Gastrocnemius medialis (tissue), 3 donors: ENCODE measurements around the genes SPAG17 and HAO2.

DNA sequence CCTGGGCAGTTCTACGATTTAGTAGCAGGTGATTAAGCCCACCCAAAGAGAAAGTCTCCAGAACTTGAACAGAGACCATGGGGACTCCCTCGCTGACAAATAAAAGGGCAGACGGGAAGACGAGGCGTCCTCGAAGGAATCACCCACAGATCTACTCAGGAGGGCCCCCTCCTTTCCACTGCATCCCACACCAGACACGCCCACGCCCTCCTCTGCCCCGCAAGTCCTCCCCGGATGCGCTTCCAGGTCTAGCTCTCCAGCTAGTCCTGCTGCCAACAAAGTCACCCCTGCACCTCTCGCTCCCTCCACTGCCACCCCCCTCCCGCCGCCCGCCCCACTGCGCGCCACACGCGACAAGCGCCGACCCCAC lies 328 bp downstream of the TRIM45 start:
- PRO-cap, result no peak
- RAMPAGE, long total RNA, 3 experiments, result no peak in any of the 3 experiments

GRCh38 chr1:117209008-117209619 lies 1.6 kb downstream of the VTCN1 start:
- PRO-cap, result no peak
- RAMPAGE, long total RNA, 3 experiments, result no peak in any of the 3 experiments

- PRO-cap, result no peak
- RAMPAGE, long total RNA, 3 experiments, result no peak in any of the 3 experiments
Measured at GRCh38 chr1:117209675-117210416, 881 bp downstream of the VTCN1 start.

GRCh38 chr1:117605030-117605872 lies 597 bp upstream of the TENT5C start:
- PRO-cap, result bidirectional peak, plus-strand start at chr1:117606053, minus-strand start at chr1:117605801
- RAMPAGE, long total RNA, 3 experiments, result no peak in any of the 3 experiments

GRCh38 chr1:117656055-117656931 lies 50.4 kb downstream of the TENT5C start:
- PRO-cap, result no peak
- RAMPAGE, long total RNA, 3 experiments, result no peak in any of the 3 experiments

DNA sequence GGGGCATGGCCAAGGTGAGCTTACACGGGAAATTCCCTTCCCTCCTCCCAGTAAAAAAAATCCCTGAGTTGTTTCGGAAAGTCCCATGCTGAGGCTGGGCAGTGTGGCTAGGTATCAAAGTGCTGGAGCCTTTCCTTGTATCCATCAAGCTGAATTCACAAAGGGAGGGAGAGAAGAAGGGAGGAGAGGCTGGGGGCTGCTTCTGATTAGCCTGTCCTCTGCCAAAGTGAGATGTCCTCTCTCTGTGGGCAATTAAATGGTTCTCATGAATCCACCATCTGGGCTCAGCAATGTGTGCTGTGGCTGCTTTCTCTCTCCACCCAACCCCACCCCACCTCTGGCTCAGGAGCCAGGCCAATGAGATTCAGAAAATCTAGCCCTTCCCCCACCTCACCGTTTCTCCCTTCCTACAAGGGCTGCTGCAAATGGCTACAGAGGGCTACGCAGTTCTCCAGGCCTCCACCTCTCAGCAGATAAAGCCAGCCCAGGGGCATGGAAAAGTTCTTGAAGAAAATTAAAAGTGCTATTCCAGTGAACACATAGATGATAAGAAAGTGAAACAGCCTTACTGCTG lies 154.6 kb downstream of the TENT5C start:
- PRO-cap, result no peak
- RAMPAGE, long total RNA, 3 experiments, result no peak in any of the 3 experiments

DNA sequence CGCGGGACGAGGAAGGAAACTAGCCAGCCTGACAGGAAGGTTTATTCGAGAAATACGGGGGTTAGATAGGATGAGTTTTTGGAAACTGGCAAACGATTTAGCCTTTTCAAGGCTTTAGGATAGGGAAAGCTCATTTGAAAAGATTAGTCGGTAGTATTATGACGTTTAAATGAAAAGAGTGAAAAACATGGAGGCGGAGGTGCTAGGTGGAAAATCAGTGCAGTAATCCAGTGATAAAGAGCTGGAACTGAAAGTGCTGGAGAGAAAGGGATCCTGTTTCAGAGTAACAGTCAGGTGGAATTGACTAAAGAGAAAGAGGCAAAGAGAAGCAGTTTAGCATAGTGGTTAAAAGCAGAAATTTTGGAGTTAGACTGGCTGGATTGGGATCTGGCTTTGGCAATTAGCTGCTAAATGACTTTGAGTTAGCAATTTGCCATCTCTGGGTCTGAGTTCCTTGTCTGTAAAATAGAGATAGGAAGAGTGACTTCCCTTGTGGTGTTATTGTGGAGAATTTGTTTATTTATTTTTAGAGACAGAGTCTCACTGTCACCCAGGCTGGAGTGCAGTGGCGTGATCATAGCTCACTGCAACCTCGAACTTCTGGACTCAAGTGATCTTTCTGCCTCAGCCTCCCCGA lies 1.0 kb downstream of the WDR3 start:
- PRO-cap, result no peak
- RAMPAGE, long total RNA, 3 experiments, result no peak in any of the 3 experiments

DNA sequence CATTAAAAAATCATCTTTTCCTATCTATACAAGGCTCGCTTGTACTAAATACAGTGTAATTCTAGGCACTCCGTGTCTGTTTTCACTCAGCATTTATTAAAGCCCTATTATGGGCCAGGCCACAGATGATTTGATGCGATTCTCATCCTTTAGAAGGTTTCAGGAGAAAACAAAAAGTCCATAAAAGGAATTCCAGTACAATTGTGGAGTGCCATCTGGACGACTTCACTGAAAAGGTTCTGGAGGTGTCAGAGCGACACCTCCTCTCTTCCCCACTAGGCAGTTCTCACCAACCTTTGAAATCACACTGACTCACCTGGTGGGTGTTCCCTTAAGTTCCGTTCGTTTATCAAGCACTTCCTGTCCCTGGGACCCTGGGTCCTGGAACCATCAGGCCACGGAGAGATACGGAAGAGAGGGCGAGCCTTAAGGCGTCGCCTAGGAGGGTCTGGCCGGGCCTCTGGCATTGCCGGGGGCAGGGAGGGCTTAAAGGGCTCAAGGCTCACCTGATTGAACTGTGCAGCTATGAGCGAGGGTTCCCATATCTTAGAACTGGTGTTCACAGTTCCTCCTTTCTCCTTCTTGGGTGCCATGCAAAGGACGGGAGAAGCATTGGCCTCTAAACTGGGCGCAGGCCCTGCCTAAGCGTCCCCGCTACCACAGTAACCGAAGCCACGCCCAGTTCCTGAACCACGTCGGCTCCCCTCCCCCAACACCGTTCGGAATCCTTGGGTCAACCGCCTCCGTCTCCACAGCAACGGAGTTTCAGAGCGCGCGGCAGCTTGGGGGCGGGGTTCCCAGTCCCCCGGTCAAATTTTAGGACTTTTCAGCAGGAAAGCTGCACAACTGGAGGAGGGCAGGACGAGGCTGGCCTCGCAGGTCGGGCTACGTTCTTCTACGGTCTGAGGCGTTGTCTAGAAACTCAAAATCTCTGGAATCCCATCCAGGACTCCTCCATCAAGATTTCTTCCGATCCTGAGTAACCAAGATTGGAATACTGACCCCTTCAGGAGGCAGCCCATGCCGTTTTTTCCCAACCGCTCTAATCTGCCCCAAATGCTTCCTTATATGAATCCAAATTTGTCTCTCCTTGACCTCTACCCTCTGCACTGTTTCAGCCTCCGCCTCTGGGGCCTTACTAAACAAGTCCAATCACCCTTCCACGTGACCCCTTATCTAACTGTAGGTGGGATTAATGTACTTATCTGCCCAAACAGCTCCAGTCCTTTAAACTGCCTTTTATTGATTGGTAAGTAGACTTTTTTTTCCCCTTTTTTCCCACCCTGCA lies at the start of gene SPAG17:
Gene SPAG17 (minus strand): TSS at position 664 of the 1,288 bp plus-strand sequence.
- PRO-cap, result no peak
- RAMPAGE, long total RNA, 3 experiments, result no peak in any of the 3 experiments

GRCh38 chr1:119326396-119326658 lies 42.3 kb upstream of the HAO2 start:
- PRO-cap, result no peak
- RAMPAGE, long total RNA, 3 experiments, result no peak in any of the 3 experiments

DNA sequence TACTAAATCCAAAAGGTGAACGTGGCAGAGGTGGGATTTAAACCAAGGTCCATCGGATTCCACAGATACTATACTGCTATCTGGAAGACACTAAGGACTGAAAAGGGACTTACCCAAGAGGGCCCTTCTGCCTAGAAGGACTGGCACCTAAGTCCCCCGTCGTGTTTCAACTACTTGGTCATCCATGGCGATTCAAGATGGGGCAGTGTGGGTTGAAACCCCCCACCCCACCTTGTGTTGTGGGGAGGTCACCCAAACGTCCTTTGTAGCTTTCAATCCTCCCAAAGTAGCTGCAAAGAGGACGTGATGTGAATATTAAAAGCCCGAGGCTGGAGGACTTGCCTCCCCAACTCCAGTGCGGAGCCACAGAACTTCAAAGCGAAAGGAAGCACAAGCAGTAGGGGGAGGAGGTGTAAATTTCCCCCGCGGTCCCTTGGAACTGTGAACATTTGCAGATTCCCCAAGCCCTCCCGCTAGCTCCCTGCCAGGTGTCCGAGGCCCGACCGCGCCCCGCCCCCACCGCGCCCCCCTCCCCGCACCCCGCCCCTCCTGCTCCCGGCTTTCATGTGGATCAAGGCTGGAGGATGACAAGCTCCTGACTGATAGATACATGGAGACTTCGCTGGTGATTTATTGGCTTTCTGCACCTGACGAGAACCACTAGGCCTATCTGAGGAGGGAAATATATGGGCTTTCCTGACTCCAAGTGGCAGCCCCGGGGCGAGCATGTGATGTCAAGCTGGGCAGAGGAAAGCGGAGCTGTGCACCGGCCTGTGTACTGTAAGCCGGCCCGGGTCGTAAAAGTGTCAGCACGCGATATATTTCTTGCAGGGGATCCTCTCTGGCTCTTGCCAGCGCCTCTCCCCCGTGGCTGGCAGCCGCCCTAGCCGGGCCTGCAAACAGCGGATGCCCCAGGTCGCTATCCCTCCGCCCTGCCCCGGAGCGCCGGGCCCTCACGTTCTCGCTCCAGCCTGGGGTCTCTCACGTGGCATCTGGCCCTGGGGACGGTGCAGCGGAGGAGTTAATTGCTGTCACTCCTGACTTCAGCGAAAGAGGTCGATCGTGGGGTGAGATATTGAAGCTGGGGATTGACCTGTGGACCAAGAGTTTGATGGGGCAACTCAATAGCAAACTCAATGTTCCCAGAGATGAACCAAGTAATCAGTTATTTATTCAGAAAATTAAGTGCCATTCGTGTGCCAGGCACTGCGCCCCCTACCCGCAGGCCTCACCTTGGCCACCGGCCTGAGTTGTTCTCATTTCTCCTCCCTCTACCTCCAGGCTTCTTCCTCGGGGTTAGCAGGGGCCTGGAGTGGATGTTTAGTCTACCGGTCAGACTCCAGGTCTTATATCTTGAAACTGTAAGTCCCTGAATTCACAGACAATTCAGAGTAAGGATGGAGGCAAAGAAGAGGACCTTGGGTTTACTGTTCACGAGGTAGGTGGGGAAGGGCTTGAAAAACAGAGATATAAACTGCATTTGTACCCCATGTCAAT lies 41.2 kb upstream of the HAO2 start:
- PRO-cap, result no peak
- RAMPAGE, long total RNA, 3 experiments, result no peak in any of the 3 experiments

DNA sequence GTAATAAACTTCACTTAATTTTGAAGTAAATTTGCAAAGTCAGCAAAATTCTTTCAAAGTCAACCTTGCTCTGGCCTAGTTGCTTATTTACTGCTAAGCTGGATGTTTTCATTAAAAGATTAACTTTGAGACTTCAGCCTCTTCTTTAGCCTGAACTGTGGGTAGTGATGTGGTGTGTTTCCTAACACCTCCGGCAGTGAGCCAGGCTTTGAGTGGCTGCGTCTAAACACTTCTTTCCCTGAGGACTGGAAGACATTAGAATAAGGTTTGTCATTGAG lies at the start of gene HAO2:
Gene HAO2 (plus strand): TSS at position 148 of the 278 bp plus-strand sequence.
- PRO-cap, result no peak
- RAMPAGE, long total RNA, 3 experiments, result no peak in any of the 3 experiments

DNA sequence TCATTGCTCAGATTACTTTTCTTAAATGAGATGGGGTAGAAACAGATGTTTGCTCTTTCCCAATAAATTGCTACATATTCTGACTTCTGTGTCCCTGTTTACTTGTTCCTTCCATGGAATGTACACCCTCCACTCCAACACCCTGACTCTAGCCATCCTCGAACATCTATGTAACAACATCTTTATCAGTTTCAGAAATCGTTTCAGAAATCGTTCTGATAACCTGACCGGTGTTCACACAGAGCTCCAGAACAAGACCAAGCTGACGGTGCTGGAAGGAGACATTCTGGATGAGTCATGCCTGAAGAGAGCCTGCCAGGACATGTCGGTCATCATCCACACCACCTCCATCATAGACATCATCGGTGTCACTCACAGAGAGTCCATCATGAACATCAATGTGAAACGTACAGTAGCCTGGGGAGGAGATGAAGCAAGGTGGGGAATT lies 43.1 kb downstream of the ZNF697 start:
- PRO-cap, result no peak
- RAMPAGE, long total RNA, 3 experiments, result no peak in any of the 3 experiments

DNA sequence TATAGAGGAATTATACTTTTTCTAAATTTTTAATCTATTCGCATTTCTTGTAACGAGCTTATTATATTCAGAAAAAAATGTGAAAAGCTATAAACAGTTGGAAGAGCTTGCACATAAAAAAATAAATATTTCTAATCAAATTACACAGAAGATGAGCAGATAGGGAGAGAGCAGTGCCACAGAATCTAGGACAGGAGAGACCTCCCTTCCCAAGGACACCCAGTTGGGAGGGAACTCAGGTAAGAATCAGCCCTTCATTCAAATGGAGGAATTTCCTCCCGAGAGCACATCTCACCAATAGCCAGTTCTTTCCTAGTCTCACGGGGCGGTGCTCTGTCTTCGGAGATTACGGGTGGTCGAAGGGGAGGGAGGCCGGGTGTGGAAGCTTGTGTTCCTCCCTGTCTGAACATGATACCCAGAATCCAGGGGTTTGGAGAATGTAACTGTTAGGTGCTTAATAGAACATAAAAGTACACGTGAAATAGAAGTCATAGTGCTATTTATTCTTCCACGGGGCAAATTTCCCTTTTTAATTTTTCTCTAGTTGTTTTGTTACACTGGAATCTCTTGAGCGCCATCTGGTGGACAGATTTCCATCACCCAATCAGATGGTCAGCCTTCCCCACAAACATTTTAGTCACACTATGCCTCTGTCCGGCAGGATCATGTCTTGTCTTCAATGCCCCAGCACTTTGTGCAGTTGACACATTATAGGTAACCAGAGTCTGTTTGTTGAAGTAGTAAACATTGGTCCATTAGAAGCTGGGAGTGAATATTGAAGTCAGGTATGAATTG lies 27.3 kb upstream of the ZNF697 start:
- PRO-cap, result no peak
- RAMPAGE, long total RNA, 3 experiments, result no peak in any of the 3 experiments

DNA sequence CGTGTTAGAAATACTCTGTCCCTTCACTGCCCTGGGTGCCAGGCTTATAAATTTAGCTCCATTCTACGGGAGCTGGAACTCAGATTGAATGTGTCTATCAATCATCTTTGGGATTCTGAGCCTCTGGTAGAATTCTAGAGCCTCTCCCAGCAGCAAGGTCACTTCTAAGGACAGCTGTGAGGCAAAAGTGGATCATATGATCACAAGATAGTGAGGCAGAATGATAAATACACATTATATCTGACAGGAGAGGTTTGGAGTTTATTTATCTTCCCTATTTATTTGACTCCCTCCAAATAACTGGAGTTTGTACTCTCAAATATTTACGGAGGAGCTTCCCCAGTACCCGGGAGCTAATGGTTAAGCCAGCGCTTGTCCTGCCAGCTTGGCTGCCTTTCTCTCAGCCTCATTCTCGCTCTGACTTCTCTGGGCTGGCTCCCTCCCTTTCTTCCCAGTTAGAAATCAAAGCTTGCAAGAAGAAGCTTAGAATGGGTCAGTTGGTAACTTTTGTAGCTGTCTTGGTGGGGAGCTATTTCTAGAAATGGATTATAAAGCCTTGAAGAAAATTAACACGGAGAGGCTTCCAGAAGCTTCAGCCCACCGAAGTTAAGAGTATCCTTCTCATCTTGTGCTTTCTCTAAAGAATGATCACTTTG lies 2.3 kb downstream of the HMGCS2 start:
- PRO-cap, result no peak
- RAMPAGE, long total RNA, 3 experiments, result no peak in any of the 3 experiments

- PRO-cap, result no peak
- RAMPAGE, long total RNA, 3 experiments, result no peak in any of the 3 experiments
Measured at GRCh38 chr1:119774919-119775588, 6.3 kb upstream of the HMGCS2 start.

- PRO-cap, result no peak
- RAMPAGE, long total RNA, 3 experiments, result no peak in any of the 3 experiments
Measured at GRCh38 chr1:119790386-119791015, 20.8 kb downstream of the REG4 start.

GRCh38 chr1:119816295-119816801 lies 5.1 kb upstream of the REG4 start:
- PRO-cap, result no peak
- RAMPAGE, long total RNA, 3 experiments, result no peak in any of the 3 experiments

- PRO-cap, result no peak
- RAMPAGE, long total RNA, 3 experiments, result no peak in any of the 3 experiments
Measured at GRCh38 chr1:119923466-119924241, 27.3 kb upstream of the ADAM30 start.

GRCh38 chr1:120415421-120416064 lies 708 bp downstream of the NBPF8 start:
- PRO-cap, result unidirectional peak, minus-strand start at chr1:120415775
- RAMPAGE, long total RNA, 3 experiments, result no peak in any of the 3 experiments

GRCh38 chr1:120460233-120460805 lies 45.5 kb downstream of the NBPF8 start:
- PRO-cap, result no peak
- RAMPAGE, long total RNA, 3 experiments, result no peak in any of the 3 experiments